GM12878 (cell line): Measurements from ENCODE around the genes SGSH and RPTOR.

GRCh38 chr17:79658653-79659285, 47.9 kb upstream of the RBFOX3 start:
- RAMPAGE, long total RNA, result no peak
- RRBS, 2 experiments, result no CpG with 5 or more reads among the region's 16 CpGs
CAGE:
- cytosol, long polyA minus RNA, result no peak
- cytosol, long polyA plus RNA, result no peak
- long polyA plus RNA, result no peak
- nucleolus, long total RNA, result no peak
- nucleus, long polyA plus RNA, result no peak
- nucleus, long total RNA, result no peak

DNA sequence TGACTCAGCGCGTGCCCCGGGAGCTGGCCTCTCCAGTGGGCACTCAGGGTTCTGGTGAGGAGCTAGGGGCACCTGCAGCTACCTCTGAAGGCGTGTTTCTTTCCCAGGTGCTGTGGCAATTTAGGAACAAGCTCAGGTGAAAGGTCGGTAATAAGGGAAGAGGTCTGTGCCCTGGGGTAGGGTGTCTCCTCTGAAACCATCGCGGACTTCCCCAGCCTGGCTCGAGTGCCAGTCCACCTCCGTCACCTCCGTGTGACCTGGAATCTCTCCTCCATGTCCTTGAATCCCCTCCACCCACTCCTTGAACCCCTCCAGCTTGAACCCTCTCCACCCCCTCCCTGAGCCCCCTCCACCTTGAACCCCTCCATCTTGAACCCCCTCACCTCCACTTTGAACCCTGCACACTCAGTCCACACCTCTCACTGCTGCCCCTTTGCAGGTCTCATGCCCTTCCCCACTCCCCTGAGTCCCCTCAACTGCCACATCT, 51.6 kb upstream of the ENPP7 start:
- RAMPAGE, long total RNA, result no peak
- RRBS, 2 experiments, result no CpG with 5 or more reads among the region's 10 CpGs
CAGE:
- cytosol, long polyA minus RNA, result no peak
- cytosol, long polyA plus RNA, result no peak
- long polyA plus RNA, result no peak
- nucleolus, long total RNA, result no peak
- nucleus, long polyA plus RNA, result no peak
- nucleus, long total RNA, result no peak

DNA sequence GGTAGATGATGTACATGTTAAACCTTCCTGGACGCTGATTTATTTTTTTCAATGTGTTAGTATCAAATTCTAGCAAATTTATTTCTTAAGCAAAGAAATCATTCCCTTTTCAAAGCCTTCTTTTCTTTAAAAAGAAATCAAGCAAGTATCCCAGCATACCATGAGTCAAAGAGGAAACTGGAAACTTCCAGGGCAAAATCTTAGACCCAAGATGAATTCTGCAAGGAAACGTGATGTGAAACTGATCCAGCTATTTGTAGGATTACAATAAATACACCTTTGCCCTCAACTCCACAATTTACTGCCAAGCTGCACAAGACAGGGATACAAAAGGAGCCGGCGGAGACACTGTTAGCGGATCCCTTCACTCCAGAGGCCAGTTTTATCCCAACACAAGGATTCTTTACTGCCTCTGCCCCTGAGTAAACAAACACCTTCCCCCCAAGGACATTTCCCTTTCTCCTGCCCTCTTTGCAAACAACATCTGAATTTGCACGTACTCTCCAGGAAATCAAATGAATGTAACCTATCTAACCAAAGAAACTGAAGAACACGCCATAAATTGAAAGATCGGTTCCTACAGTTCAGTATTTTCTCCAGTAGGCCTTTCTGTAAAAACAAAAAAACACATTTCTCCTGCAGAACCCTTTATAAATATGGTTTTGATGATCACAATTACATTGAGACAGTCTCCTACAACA, 1.6 kb upstream of the CBX2 start:
- RAMPAGE, long total RNA, result no peak
- RRBS, 2 experiments, result no CpG with 5 or more reads among the region's 8 CpGs
CAGE:
- cytosol, long polyA minus RNA, result no peak
- cytosol, long polyA plus RNA, result no peak
- long polyA plus RNA, result no peak
- nucleolus, long total RNA, result no peak
- nucleus, long polyA plus RNA, result no peak
- nucleus, long total RNA, result no peak

GRCh38 chr17:79838121-79838281, 1.2 kb downstream of the CBX4 start:
- RAMPAGE, long total RNA, result no peak
- RRBS, 2 experiments, result no CpG with 5 or more reads among the region's 7 CpGs
CAGE:
- cytosol, long polyA minus RNA, result no peak
- cytosol, long polyA plus RNA, result no peak
- long polyA plus RNA, result no peak
- nucleolus, long total RNA, result no peak
- nucleus, long polyA plus RNA, result no peak
- nucleus, long total RNA, result no peak

DNA sequence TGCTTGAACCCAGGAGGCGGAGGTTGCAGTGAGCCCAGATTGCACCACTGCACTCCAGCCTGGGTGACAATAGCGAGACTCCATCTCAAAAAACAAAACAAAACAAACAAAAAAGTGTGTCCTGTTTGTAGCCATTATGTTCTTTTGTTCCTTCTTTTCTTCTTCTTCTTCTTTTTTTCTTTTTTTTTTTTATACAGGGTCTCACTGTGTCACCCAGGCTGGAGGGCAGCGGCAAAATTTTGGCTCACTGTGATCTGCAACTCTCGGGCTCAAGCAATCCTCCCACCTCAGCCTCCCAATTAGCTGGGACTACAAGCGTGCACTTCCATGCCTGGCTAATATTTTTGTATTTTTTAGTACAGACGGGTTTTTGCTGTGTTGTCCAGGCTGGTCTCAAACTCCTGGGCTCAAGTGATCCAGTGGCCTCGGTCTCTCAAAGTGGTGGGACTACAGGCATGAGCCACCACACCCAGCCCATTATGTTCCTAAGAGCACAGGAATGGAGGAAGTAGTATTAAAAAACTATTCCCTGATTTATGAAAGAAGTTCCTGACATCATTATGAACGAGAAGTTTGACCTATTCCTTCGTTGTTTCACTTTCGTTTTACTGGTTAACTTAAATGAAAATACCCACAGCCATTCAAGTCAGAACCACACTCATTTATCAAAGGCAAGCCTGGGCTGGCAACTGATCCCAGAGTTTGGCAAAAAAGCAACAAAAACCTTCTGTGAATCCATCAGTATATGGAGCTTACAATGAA, 13.3 kb upstream of the CBX4 start:
- RAMPAGE, long total RNA, result no peak
- RRBS, 2 experiments, result no CpG with 5 or more reads among the region's 10 CpGs
CAGE:
- cytosol, long polyA minus RNA, result no peak
- cytosol, long polyA plus RNA, result no peak
- long polyA plus RNA, result no peak
- nucleolus, long total RNA, result no peak
- nucleus, long polyA plus RNA, result no peak
- nucleus, long total RNA, result no peak

- RAMPAGE, long total RNA, result no peak
- RRBS, 2 experiments, result no CpG with 5 or more reads among the region's 14 CpGs
CAGE:
- cytosol, long polyA minus RNA, result no peak
- cytosol, long polyA plus RNA, result no peak
- long polyA plus RNA, result no peak
- nucleolus, long total RNA, result no peak
- nucleus, long polyA plus RNA, result no peak
- nucleus, long total RNA, result no peak
These were observed 80.3 kb upstream of the CBX4 start for GRCh38 chr17:79919532-79919906.

DNA sequence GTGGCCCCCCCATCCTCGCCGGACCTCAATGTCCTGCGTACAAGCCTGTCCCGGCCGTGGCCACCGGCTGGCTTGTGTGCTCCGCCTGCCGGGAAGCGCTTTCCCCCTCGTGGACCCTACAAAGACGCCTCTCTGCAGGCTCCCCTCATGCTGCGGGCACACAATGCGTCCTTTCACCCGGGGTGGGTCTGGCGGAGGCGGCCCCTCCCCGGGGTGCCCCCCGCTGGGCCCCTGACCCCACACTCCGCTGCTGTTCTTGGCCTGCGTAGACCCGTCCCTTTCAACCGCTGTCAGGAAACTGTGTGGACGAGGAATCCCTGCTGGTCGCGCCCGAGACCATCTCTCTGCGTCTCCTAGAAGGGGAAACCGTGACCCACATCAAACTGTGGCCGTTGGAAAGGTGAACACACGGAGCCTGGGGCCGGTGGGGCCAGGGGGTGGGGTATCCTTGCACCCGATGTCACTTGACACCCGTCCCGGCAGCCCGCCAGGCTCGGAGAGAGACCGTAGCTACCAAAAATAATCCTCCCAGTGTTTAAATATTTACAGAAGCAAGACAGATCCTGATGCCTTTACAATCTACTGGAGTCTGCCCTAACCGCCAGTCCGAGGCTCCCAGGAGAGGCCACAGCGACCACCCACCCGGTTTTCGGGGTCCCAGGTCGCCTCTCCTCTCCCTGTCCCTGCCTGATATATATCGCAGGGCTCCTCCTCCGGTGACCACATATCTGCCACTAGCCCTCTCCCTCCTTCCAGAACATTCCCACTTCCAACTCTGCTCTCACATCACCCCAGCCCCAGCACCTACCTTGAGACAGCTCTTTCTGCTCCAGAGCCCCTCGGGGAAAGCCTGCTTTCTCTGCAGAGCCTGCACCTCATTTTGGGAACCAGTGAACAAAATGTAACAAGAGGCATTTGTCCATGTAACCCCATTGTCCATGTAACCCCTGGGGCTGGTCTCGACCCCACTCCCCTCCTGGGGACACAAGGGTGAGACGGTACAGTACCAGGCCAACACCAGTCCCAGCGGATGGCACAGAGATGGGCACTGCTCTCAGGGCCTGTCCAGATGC, 43.3 kb downstream of the TBC1D16 start:
- RAMPAGE, long total RNA, result no peak
- RRBS, 2 experiments, result 34 to 39% methylated on average over 15 of the region's 49 CpGs
CAGE:
- cytosol, long polyA minus RNA, result no peak
- cytosol, long polyA plus RNA, result no peak
- long polyA plus RNA, result no peak
- nucleolus, long total RNA, result no peak
- nucleus, long polyA plus RNA, result no peak
- nucleus, long total RNA, result no peak

DNA sequence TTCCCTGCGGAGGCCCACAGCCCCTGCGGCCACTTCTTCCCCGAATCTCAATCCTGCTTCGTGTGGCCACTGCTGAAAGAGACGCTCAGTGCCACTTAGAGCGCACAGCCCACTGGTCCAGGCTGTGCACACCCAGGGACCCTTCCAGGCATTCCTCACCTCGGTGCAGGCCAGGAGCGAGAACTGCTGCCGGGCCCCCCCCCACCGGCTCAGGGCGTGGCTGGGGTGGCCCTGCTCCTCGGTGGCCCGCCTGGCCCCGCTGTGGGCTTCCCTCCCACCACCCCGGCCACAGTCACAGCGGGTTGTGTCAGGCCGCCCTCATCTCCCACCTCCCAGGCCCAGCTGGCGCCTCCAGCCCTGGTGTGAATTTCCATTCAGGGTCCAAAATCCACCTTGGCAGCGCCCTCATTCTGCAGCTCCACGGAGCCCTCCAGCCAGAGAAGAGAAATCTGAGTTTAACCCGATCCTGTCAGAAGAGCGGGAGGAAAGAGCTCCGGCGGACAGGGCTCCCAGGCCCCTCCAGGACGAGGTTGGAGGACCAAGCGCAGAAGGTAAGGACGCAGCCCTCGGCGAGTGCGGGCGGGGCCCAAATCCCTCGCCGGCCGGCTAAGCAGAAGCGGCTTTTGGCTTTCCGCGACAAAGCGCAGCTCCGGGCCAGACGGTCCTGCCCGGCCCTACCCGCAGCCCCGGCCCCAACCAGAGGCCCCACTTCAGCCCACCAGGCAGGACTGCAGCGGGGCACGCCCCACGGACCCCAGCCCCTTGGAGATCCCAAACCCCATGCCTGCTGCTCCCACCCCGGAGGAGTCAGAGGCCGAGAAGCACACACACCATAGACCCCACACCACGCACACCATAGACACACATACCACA, 12.0 kb downstream of the TBC1D16 start:
- RAMPAGE, long total RNA, result no peak
- RRBS, 2 experiments, result 86 to 89% methylated on average over 10 to 13 of the region's 49 CpGs
CAGE:
- cytosol, long polyA minus RNA, result no peak
- cytosol, long polyA plus RNA, result no peak
- long polyA plus RNA, result no peak
- nucleolus, long total RNA, result no peak
- nucleus, long polyA plus RNA, result no peak
- nucleus, long total RNA, result no peak

- RAMPAGE, long total RNA, result no peak
- RRBS, 2 experiments, result no CpG with 5 or more reads among the region's 27 CpGs
CAGE:
- cytosol, long polyA minus RNA, result no peak
- cytosol, long polyA plus RNA, result no peak
- long polyA plus RNA, result no peak
- nucleolus, long total RNA, result no peak
- nucleus, long polyA plus RNA, result no peak
- nucleus, long total RNA, result no peak
These were observed 4.9 kb downstream of the TBC1D16 start for GRCh38 chr17:80030591-80031401.

GRCh38 chr17:80174934-80175897, 5.4 kb downstream of the CARD14 start:
- RAMPAGE, long total RNA, result no peak
- RRBS, 2 experiments, result 30 to 37% methylated on average over 2 of the region's 21 CpGs
CAGE:
- cytosol, long polyA minus RNA, result no peak
- cytosol, long polyA plus RNA, result no peak
- long polyA plus RNA, result no peak
- nucleolus, long total RNA, result no peak
- nucleus, long polyA plus RNA, result no peak
- nucleus, long total RNA, result no peak

DNA sequence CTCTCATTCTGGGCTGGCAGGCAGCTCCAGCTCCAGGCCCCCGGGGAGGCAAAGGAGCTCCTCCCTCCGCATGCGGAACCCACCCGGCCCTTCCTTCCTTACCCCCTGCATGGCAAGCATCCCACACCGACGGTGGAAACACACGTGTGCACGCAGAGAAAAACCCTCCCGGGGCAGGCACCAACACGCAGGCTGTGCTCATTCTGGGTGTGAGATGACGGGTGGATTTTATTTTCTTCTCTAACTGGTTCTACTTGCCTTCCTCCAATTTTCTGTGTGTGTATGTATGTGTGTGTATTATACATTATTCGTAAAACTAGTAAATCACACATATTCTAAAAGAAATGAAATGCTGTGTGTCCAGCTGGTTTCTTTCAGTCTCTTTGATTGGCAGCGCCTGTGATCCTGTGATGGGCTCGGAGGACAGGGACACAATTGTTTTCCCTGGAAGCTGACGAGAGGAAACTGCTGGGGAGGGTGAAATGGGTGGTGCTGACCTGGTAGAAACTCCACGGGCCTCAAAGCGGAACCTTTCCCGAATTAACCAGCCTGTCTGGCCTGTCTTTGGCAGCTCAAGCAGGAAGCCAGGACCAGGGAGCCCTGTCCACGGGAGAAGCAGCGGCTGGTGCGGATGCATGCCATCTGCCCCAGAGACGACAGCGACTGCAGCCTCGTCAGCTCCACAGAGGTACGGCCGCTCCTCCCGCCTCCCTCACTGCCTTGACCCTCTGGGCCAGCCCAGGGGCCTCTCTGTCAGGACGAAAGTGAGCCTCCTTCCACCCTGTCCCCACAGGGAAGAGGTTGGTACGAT, 22.3 kb downstream of the CARD14 start:
- RAMPAGE, long total RNA, result no peak
- RRBS, 2 experiments, result 31 to 69% methylated on average over 6 to 7 of the region's 29 CpGs
CAGE:
- cytosol, long polyA minus RNA, result no peak
- cytosol, long polyA plus RNA, result no peak
- long polyA plus RNA, result no peak
- nucleolus, long total RNA, result no peak
- nucleus, long polyA plus RNA, result no peak
- nucleus, long total RNA, result no peak

- RAMPAGE, long total RNA, result start-site peak on the minus strand at chr17:80220325-80220384, 122 and 90 reads in 2 replicates
- RRBS, 2 experiments, result 2 to 3% methylated on average over 20 of the region's 60 CpGs
CAGE:
- cytosol, long polyA minus RNA, result start-site peak on the minus strand at chr17:80220353-80220360, 5 reads
- cytosol, long polyA plus RNA, result no peak
- long polyA plus RNA, result start-site peak on the minus strand at chr17:80220346-80220377, 55 and 63 reads in 2 replicates
- nucleolus, long total RNA, result no peak
- nucleus, long polyA plus RNA, result no peak
- nucleus, long total RNA, result no peak
These were observed at the start of gene SGSH for GRCh38 chr17:80220033-80220591. SGSH (minus strand) TSS chr17:80220333.

GRCh38 chr17:80253880-80254250, 6.8 kb upstream of the RNF213 start:
- RAMPAGE, long total RNA, result no peak
- RRBS, 2 experiments, result no CpG with 5 or more reads among the region's 12 CpGs
CAGE:
- cytosol, long polyA minus RNA, result no peak
- cytosol, long polyA plus RNA, result no peak
- long polyA plus RNA, result no peak
- nucleolus, long total RNA, result no peak
- nucleus, long polyA plus RNA, result no peak
- nucleus, long total RNA, result no peak

GRCh38 chr17:80264605-80264929, 3.9 kb downstream of the RNF213 start:
- RAMPAGE, long total RNA, result no peak
- RRBS, 2 experiments, result no CpG with 5 or more reads among the region's 9 CpGs
CAGE:
- cytosol, long polyA minus RNA, result no peak
- cytosol, long polyA plus RNA, result no peak
- long polyA plus RNA, result no peak
- nucleolus, long total RNA, result start-site peak on the minus strand at chr17:80264634-80264752, 16 reads
- nucleus, long polyA plus RNA, result no peak
- nucleus, long total RNA, result no peak

DNA sequence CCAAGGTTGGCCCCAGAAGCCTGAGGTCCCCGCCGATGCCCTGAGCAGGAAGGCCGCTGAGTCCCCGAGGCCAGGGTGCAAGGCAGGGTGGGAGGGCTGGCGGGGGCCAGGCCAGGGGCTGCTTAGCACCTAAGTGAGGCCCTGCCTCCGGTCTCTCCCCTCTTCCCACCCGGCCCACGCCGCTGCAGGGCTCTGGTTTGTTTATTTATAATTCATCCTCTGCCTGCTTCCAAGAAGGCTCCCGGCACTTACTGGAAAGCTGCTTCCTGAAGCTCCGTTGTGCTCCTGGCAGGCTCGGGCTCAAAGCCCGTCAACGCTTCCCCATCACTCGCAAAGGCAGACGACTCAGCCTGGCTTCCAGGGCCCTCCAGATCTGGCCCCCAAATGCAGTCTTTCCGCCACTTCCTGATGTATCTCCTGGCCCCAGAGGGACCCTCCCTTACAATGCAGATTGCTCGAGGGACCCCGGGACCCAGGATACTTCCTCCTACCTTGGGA, 26.1 kb downstream of the NPTX1 start:
- RAMPAGE, long total RNA, result no peak
- RRBS, 2 experiments, result 64 to 70% methylated on average over 5 of the region's 19 CpGs
CAGE:
- cytosol, long polyA minus RNA, result no peak
- cytosol, long polyA plus RNA, result no peak
- long polyA plus RNA, result no peak
- nucleolus, long total RNA, result no peak
- nucleus, long polyA plus RNA, result no peak
- nucleus, long total RNA, result no peak

DNA sequence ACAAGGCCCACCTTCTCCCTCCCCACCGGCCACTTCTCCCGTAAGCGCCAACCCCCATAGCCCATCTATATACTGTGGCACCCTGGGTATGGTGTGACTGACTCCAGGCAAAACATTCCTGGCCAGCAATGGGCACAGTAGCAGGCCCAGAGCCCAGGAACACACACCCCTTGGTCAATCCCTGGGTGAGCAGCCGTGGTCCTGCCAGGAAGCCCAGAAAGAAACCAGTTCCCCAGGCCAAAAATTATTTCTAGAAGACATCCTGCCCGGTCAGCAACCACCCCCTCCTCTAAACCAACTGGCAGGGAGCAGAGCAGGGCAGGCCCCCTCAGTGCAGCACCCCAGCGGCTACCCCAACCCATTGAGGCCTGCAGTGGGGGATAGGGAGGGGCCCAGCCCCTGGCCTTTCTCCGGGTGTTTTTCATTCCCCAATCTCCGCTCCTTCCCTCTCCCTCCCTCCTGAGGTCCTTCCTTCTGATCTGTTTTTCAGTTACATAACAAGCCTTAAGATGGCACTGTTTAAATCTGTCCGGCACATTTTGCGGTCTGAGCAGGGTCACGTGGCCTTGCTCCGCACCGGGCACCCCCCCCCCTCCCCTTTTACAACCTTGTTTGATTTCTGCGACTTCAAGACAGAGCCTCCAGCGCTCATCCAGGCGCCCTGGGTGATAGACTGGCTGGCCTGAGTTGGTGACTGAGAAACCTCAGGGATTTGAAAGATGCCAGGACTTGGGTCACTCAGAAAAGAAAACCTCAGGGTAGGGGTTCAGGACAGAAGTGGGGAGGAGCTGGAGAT, 2.0 kb downstream of the NPTX1 start:
- RAMPAGE, long total RNA, result no peak
- RRBS, 2 experiments, result 3 to 12% methylated on average over 7 of the region's 16 CpGs
CAGE:
- cytosol, long polyA minus RNA, result no peak
- cytosol, long polyA plus RNA, result no peak
- long polyA plus RNA, result no peak
- nucleolus, long total RNA, result no peak
- nucleus, long polyA plus RNA, result no peak
- nucleus, long total RNA, result no peak

DNA sequence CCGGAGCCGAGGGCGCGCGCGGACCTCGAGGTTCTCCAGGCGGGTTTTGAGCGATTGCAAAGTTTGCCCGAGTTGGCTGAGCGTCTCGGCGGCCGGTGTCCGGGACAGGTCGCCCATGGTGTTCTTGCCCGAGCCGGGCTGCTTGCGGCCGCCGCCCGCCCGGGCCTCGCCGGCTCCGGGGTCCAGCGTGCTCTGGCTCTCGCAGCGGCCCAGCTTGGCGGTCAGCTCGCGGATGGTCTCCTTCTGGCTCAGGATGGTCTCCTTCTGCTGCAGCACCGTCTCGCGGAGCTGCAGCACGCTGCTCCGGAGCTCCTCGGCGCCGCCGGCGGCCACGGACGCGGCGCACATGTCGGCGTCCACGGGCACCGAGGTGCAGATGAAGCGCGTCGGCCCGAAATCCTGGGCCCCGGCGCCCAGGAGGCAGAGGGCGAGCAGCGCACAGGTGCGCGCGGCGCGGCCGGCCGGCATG, 394 bp downstream of the NPTX1 start:
- RAMPAGE, long total RNA, result no peak
- RRBS, 2 experiments, result 3 to 7% methylated on average over 26 to 34 of the region's 65 CpGs
CAGE:
- cytosol, long polyA minus RNA, result no peak
- cytosol, long polyA plus RNA, result no peak
- long polyA plus RNA, result no peak
- nucleolus, long total RNA, result no peak
- nucleus, long polyA plus RNA, result no peak
- nucleus, long total RNA, result no peak

GRCh38 chr17:80544498-80545157, at the start of gene RPTOR:
RPTOR (plus strand) TSS chr17:80544838.
- RAMPAGE, long total RNA, result no peak
- RRBS, 2 experiments, result 0% methylated on average over 3 of the region's 35 CpGs; no CpG with 5 or more reads in 1 of the 2 experiments
CAGE:
- cytosol, long polyA minus RNA, result no peak
- cytosol, long polyA plus RNA, result start-site peak on the plus strand at chr17:80544826-80544902, 165 and 26 reads in 2 replicates
- long polyA plus RNA, result start-site peak on the plus strand at chr17:80544836-80544879, 112 and 23 reads in 2 replicates
- nucleolus, long total RNA, result start-site peak on the plus strand at chr17:80544837-80544881, 788 reads
- nucleus, long polyA plus RNA, result start-site peak on the plus strand at chr17:80544824-80544881, 213 and 44 reads in 2 replicates
- nucleus, long total RNA, result no peak

- RAMPAGE, long total RNA, result no peak
- RRBS, 2 experiments, result no CpG with 5 or more reads among the region's 7 CpGs
CAGE:
- cytosol, long polyA minus RNA, result no peak
- cytosol, long polyA plus RNA, result no peak
- long polyA plus RNA, result no peak
- nucleolus, long total RNA, result no peak
- nucleus, long polyA plus RNA, result no peak
- nucleus, long total RNA, result no peak
These were observed 205.3 kb upstream of the CHMP6 start for GRCh38 chr17:80786341-80786800.

GRCh38 chr17:80832267-80832877, 159.3 kb upstream of the CHMP6 start:
- RAMPAGE, long total RNA, result no peak
- RRBS, 2 experiments, result no CpG with 5 or more reads among the region's 14 CpGs
CAGE:
- cytosol, long polyA minus RNA, result no peak
- cytosol, long polyA plus RNA, result no peak
- long polyA plus RNA, result no peak
- nucleolus, long total RNA, result no peak
- nucleus, long polyA plus RNA, result no peak
- nucleus, long total RNA, result no peak